ENCODE measurements around the gene STX18.

DNA sequence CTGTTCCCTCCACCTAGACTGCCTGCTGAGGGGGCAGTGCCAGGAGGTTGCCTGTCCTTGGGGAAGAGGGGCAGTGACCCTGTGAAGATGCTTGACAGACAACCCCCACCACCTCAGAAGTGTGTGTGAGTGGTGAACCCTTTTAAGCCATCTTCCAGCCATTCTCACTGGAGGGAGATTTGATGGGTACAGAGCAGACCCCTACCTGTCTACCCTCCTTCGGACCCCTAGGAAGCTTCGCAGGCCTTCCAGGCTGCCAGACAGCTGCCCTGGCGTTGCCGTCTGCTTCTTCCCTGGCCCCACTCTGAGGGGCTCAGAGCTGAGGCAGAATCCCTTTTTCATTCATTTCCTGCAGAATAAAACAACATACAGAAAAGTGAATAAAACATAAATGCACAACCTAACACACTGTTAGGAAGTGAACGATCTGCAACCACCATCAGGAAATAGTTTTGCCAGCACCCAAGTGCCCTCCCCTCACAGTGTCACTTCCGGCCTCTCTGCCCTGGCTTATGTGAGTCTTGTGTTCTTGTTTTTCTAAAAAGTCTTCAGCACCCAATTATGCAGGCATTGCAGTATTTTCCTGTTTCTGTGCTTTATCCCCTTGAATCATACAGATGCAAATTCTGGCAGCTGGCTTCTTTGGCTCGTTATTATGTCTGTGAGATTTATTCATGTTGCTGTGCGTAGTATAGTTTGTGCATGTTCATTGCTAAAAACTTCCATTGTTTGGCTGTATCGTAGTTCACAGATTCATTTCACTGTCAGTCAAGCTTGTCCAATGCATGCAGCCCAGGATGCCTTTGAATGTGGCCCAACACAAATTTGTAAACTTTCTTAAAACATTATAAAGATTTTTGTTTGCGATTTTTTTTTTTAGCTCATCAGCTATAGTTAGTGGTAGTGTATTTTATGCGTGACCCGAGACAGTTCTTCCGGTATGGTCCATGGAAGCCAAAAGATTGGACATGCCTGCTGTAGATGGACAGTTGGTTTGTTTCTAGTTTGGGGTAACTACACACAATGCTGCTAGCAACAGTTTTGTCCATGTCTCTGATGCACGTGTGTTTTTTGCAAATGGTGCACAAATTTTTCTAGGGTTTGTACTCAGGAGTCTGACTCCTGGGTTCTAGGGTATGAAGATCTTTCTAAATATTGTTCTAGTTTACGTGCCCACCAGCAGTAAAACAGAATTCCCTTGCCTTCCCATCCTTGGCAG lies 5.5 kb upstream of the ADD1 start:
- PRO-cap, result no peak

- PRO-cap, result no peak
These were observed 9.0 kb downstream of the ADD1 start for GRCh38 chr4:2852467-2853156.

DNA sequence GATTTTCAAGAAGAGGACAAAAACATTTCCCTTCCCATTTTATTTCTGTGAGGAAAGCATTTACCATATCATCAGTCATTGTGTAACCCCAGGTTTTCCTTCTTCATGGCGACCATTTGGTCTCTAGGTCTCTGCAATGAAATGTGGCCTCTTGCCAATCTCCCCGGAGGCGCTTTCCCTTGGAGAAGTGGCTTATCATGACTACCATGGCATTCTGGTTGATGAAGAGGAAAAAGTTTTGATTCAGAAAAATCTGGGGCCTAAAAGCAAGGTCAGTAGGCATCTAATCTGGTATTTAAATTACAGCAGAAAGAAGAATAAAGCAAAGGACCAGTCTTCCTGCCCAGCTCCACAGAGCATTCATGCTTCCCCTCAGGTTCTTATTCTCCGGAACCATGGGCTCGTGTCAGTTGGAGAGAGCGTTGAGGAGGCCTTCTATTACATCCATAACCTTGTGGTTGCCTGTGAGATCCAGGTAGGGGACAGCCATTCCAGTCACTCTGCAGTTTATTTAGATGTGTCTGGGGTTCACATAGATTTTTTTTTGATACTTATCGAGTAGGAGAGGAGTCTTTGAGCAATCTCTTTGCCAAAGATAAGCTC lies 36.5 kb downstream of the MFSD10 start:
- PRO-cap, result no peak

- PRO-cap, result no peak
These were observed 3.1 kb upstream of the MFSD10 start for GRCh38 chr4:2937664-2938220.

DNA sequence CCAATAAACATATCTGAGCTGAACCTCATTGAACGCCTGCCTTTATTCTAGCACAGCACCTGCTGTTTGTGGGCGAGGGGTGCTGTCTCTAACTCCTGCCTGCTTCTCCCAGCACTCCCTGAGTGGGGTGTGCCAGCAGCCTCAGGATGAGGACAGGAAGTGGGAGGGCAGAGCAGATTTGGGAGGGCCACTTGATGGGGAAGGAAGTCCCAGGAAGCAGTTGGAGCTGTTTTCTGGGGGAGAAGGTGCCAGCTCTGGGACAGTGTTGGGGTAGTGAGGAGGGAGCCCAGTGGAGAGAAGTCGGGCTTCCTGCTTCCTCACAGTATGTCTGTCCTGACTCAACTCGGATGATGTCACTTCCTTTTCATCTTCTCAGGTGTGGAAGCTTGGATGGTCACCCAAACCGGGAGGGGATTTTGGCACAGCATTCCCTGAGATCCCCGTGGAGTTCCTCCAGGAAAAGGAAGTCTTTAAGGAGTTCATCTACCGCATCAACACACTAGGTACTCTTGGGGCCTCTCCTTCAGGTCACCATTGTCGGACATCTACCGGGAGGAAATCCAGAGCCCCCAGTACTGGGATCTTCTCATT lies 29.1 kb upstream of the MSANTD1 start:
- PRO-cap, result no peak

GRCh38 chr4:3221866-3222773 lies 26.8 kb upstream of the MSANTD1 start:
- PRO-cap, result no peak

DNA sequence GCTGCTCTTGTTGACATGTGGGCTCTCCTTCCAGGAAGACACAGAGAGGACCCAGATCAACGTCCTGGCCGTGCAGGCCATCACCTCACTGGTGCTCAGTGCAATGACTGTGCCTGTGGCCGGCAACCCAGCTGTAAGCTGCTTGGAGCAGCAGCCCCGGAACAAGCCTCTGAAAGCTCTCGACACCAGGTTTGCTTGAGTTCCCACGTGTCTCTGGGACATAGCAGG lies 25.7 kb upstream of the MSANTD1 start:
- PRO-cap, result no peak

- PRO-cap, result no peak
These were observed 27.7 kb downstream of the RGS12 start for GRCh38 chr4:3320184-3321330.

GRCh38 chr4:3321590-3322688 lies 29.1 kb downstream of the RGS12 start:
- PRO-cap, result unidirectional peak, minus-strand start at chr4:3321726

DNA sequence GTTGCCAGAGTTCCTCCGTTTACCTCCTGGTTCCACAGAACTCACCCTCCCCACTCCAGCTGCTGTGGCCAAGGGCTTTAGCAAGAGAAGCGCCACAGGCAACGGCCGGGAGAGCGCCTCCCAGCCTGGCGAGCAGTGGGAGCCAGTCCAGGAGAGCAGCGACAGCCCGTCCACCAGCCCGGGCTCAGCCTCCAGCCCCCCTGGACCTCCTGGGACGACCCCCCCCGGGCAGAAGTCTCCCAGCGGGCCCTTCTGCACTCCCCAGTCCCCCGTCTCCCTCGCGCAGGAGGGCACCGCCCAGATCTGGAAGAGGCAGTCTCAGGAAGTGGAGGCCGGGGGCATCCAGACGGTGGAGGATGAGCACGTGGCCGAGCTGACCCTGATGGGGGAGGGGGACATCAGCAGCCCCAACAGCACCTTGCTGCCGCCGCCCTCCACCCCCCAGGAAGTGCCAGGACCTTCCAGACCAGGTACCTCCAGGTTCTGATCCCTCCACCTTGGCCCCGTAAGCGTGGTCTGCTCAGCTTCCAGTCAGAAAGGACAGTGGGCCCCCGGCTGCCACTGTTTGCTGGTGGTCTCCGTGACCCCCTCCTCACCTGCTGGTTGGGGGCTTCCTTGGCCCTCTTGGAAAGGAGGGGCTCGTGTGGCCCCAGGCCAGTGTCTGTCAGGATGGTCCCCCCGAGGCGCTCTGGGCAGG lies 11.1 kb upstream of the HGFAC start:
- PRO-cap, result no peak

GRCh38 chr4:3501205-3501737 lies 31.0 kb downstream of the LRPAP1 start:
- PRO-cap, result no peak

GRCh38 chr4:3954331-3955128 lies 188.3 kb downstream of the ADRA2C start:
- PRO-cap, result unidirectional peak, plus-strand start at chr4:3954836

- PRO-cap, result no peak
These were observed 179.4 kb downstream of the OTOP1 start for GRCh38 chr4:4047212-4047752.

- PRO-cap, result no peak
These were observed 83.3 kb downstream of the OTOP1 start for GRCh38 chr4:4143405-4143942.

DNA sequence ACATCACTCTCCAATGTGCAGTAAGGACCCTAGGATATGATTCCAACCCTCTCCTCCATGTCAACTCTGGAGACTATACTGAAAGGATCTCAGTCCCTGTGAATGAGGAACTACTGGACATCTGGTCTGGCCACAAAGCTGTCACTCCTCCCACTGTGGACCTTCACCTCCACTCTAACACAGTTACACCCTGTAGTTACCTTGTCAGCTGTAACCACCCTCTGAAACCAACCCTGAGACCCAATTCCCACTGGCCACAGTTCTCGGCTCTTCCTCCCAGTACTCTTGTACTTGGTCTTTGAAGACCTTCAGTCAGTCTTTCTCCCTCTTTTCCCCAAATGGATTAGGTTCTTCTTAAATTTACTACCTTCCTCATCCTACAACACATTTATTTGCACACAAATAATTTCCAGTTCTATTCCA lies 2.8 kb downstream of the TMEM128 start:
- PRO-cap, result no peak

DNA sequence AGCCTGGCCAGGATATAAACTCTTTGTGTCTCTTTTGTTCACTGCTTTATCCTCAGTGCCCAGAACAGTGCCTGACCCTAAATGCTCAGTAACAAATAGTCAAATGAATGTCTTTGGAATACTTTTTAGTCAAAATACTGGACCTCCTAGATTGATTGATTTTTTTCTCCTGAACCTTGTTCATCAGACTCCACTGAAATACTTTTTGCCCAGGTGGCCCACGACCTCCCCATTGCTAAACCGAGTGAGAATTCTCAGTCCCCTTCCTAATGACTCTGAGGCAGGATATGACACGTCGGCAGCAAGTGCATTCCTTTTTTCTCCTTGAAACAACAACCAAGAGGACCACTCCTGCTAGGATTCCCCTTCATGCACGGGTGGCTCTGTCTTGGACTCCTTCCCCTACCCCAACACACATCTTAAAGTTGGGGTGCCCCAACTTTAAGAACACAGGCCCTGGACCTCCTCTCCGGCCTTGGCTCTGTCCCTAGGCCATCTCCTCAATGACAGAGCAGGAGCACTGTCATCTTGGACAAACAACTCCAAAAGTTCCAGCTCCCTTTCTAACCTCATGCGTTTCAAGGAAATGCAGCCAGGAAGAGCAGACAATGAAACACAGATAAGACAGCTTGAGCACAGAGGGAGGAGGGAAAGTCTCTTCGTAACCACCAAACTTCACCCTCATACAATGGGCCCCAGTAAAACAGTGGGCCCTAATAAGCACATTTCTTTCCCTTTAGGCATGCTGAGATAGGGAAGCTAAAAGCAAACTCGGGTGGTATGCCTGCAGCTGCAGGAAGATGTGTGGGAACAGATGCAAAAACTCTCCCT lies 33.8 kb downstream of the ZBTB49 start:
- PRO-cap, result no peak

DNA sequence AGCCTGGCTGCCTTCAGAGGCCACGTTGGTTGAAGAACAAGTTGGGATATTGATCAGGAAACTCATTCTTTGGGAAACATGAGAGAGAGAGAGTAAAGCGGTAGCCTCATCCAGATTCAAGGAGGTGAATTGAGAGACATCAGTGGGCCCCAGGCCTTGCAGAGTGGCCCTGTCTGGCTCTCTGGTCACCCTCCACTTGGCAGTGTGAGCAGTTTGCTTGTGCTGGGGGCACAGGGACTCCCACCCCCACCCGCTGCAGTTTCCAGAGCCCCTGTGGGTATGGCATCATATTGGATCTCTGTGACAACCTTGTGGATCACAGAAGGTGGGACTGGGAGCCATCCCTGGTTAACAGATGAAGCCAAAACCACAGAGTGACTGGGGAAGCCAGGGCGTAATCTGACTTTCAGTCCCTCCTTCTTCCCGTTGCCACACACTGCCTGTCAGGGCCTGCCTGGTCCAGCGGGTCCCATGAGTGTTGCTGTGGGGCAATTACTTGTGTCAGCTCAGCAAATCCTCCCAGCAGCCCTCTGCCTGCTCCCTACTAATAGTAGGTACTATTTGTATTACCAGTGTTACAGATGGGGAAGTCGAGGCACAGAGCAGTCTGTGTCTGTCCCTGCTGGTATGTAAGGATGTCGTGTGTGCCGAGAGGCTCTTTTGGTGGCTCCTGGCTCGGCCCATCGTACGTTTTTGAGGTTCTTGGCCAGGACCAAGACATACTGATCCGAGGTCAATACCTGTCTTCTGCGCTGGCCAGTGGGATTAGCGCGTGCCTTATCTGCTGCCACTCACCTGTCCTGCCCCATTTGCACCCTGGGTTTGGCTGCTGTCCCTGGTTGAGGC lies 5.6 kb downstream of the NSG1 start:
- PRO-cap, result no peak

DNA sequence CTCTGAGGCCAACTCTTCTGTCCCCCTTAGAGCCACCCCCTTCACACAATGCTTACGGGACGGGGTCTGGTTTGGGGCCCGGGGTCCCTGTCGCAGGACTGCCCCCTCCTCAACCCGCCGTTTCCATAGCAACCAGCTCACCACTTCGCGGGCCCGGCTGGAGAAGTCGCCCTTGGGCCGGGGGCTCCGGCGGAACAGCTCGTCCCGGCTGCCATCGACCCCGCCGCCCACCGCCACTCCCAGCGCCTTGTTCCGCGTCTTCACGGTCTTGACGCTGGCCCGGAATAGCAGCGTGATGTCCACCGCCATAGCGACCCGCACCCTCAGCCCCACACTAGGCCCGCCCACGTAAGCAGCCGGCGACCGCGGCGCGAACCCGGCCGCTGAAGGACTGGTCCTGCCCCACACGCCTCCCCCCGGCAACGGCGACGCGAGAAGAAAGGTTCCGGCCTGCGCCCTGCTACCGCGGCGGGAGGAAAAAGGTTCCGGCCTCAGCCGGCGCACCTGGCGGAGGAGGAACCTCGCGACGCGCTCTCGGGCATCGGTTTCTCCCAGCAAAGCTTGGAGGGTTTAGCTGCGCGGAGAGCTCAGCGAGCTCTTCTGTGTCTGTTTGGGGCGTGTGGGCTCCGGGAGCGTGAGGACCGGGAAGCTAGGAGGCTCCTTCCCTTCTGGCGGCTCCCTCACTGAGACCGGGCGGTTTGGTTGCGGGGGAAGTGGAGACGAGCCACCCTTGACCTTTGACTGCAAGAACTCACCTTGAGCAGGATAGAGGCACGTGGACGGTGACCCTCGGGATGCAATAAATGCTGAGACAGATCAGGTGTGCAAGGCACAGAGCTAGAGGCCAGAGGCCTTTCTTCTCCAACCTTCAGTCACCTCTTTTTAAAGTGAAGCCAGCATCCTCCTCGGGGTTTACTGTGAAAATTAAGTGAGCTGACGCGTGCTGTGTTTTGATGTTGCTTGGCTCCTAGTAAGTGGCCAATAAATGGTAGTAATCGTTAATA lies at the start of gene STX18:
TSS of gene STX18 (minus strand) at position 393 of the 1,004 bp plus-strand sequence.
- PRO-cap, result bidirectional peak, plus-strand start at position 494 of the sequence, minus-strand start at position 325 of the sequence

GRCh38 chr4:4574621-4575104 lies 32.8 kb upstream of the STX18 start:
- PRO-cap, result no peak

DNA sequence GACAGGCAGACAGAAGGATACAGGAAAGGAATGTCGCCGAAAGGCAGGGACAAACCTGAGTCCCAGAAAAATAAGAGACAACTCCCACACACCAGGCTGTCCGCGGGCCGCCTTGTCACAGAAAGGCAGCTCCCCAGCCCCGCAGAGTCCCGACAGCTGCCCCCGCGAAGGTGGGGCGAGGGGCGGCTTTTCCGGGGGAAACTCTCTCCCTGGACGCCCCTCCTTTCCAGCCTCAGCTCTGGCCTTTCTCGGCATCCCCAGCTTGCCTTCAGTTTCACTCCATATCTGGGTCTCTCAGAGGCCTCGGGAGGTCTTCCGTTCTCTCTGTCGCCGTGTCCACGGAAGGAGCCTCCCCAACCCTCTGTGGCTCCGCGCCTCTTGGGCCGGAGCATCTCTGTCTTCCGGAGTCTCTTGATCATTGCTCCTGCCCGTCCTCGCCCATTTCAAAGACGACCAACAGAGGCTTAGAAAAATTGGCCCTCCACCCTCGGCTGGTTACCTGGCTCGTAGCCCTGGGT lies 6.1 kb upstream of the MSX1 start:
- PRO-cap, result no peak